Melanocyte of skin (primary cell): ENCODE measurements around the genes BTBD7, PPP4R4 and SERPINA4.

DNA sequence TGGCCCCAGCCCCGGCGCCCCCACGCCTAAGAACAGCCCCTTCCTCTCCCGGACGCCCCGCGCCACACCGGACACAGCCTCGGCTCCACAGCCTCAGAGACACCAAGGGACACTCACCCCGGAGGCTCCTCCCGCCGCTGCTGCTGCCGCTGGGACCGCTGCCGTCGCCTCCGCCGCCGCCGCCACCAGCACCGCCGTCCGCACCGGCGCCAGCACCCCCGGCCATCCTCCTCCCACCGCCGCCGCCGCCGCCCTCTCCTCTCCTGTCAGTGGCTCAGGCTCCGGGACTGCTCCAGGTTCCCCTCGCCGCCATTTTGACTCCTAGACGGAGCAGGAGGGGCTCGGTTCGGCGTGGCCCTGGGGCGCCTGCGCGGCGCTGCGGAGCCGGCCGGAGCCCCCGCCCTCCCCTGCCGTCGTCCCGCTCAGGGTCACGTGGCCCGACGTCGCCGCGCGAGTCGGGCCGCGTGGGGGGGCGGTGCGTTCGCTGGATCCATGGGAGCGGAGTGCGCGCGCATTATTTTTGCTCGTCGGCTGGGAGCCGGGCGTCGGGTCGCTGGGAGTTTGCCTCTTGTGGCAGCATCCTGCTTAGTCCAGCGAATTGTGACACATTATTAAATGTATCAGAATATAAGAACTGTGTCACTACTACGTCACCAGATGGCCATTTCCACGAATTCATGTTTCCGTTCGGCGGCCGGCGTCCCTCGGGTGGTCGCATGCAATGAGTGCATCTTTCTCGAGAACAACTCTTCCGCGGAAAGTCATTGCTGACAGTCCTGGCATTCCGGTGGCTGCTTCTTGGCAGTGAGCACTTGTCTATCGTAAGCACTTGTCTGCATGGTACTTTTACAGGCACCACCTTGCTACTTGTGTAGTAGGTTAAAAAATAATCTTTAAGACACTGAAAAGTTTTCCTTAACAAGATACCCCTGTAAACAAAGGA, at the start of gene BTBD7:
BTBD7 (minus strand) TSS at position 334 of the 943 bp plus-strand sequence.
- CAGE, long polyA plus RNA, 2 experiments = no peak in any of the 2 experiments

- CAGE, long polyA plus RNA, 2 experiments = no peak in any of the 2 experiments
Observed at GRCh38 chr14:93431341-93431632, 548 bp downstream of the UNC79 start.

- CAGE, long polyA plus RNA, 2 experiments = no peak in any of the 2 experiments
Observed at GRCh38 chr14:93533752-93534444, 103.2 kb downstream of the UNC79 start.

GRCh38 chr14:93925994-93926571, 1.1 kb upstream of the FAM181A start:
- CAGE, long polyA plus RNA, 2 experiments = no peak in any of the 2 experiments

- CAGE, long polyA plus RNA, 2 experiments = no peak in any of the 2 experiments
Observed at GRCh38 chr14:93959212-93959897, 17.0 kb downstream of the ASB2 start.

DNA sequence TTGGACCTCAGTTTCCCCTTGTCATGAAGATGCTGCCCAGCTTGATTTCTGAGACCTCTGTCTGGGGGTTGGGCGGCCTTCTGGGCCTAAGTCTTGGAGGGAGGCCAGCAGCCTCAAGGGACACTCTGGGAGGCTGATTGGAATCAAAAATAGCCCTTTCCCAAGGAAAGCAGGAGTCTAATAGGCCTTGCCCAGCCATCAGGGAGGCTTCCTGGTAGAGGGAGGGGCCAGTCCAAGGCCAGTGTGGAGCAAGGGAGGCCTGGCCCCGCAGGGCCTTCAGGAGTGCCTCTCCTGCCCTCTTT, 6.9 kb downstream of the ASB2 start:
- CAGE, long polyA plus RNA, 2 experiments = no peak in any of the 2 experiments

DNA sequence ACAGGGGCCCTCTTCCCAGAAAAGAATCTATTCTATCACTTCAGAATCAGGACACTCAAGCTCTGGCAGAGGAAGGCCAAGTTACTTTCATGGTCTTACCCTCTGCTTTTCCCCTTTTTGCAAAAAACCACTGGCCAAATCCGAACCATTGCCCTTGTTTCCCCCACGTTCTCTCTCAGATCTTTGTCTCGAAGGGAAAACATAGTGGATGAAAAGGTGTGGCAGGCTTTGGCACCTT, 21.7 kb downstream of the OTUB2 start:
- CAGE, long polyA plus RNA, 2 experiments = no peak in any of the 2 experiments

DNA sequence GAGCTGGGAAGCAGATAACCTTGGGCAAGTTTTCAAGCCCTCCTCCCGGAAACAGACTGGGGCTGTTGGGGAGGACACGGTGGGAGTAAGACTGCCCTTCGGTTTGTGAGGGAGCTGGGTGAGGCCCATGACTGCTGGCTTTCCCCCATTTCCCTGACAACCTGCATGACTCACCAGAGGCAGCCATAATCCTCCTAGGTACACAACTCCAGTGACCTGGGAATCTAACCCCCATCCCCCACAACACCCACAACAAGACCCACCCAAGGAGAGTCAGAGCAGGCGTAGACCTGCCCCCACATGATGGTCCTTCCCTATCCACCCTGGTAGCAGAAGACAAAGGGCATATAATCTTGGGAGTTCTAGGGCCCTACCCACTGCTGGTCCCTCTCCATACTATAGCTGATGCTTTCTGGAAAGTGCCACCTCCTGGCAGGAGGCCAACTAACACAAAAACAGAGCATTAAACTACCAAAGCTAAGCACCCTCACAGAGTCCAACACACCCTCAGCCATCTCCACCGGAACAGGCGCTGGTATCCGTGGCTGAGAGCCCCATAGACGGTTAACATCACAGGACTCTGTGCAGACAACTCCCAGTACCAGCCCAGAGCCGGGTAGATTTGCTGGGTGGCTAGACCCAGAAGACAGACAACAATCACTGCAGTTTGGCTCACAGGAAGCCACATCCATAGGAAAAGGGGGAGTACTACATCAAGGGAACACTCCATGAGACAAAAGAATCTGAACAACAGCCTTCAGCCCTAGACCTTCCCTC, 14.7 kb downstream of the DDX24 start:
- CAGE, long polyA plus RNA, 2 experiments = no peak in any of the 2 experiments

DNA sequence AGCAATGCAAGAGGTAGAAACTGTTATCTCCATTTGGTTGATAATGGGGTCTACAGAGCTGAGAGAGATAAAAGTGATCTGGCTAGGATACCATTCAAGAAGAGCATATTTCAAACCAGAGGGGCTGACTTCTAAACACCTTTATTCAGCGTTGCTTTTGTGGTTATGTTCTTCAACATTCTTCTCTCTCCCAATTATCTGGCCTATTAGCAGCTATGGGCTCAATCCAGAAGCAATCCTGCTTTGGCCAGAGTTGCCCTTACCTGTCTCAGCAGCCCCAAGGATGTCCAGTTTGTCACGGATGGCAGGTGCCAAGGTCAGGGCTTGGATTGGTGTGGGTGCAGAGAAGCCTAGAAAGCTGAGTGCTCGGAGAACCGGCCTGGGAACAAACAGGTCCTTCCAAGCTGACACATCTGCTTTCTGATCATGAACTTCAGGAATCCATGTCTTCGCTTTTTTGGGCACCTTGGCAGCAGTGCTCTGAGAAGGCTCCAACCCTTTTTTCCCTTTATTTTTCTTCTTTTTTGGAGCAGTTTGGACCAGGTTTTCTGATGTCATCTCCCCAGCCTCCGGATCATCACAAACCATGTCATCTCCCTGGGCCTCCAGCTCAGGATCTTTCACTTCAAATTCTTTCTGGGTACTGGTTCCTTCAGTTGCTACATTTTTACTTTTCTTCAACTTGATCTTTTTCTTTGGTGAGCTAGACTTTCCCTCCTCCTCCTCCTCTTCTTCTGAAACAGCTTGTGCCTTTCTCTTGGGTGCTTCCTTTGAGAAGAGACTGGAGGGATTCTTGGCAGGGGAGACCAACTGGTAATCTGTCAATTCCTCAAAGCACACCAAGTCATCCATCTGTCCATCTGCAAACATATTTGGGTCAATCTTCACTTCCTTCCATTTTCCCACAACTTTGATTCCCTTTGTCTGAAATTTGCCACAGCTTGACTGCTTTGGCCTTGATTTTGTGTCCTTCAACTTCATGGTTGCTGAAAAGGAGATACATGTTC, 1.9 kb downstream of the DDX24 start:
- CAGE, long polyA plus RNA, 2 experiments = no peak in any of the 2 experiments

DNA sequence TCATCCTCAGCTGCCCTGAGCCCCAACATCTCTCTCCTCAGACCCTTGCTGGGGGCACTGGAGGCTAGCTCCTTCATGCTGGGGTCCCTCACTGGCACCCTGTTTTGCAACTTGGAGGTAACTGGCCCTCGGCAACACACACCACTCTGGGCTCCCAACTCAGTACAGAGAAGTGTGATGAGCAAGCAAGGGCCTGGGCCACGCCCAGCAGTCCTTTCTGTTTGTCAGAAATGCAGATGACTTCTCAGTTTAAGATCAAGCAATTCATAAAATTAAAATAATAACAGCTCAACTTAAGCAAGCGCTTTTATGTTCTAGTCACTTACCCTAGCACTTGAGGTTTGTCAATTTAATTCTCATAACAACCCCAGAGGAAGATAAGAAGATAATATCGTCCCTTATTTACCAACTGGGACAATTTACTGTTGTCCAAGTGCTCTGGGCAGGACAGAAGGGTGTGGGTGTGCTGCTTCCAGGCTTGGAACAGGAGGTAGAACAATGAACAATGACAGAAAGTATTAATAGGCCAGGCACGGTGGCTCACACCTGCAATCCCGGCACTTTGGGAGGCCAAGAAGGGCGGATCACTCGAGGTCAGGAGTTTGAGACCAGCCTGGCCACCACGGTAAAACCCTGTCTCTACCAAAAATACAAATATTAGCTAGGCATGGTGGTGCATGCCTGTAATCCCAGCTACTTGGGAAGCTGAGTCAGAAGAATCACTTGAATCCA, 16.5 kb downstream of the IFI27L2 start:
- CAGE, long polyA plus RNA, 2 experiments = no peak in any of the 2 experiments

GRCh38 chr14:94144662-94145311, 15.4 kb upstream of the IFI27L2 start:
- CAGE, long polyA plus RNA, 2 experiments = no peak in any of the 2 experiments

DNA sequence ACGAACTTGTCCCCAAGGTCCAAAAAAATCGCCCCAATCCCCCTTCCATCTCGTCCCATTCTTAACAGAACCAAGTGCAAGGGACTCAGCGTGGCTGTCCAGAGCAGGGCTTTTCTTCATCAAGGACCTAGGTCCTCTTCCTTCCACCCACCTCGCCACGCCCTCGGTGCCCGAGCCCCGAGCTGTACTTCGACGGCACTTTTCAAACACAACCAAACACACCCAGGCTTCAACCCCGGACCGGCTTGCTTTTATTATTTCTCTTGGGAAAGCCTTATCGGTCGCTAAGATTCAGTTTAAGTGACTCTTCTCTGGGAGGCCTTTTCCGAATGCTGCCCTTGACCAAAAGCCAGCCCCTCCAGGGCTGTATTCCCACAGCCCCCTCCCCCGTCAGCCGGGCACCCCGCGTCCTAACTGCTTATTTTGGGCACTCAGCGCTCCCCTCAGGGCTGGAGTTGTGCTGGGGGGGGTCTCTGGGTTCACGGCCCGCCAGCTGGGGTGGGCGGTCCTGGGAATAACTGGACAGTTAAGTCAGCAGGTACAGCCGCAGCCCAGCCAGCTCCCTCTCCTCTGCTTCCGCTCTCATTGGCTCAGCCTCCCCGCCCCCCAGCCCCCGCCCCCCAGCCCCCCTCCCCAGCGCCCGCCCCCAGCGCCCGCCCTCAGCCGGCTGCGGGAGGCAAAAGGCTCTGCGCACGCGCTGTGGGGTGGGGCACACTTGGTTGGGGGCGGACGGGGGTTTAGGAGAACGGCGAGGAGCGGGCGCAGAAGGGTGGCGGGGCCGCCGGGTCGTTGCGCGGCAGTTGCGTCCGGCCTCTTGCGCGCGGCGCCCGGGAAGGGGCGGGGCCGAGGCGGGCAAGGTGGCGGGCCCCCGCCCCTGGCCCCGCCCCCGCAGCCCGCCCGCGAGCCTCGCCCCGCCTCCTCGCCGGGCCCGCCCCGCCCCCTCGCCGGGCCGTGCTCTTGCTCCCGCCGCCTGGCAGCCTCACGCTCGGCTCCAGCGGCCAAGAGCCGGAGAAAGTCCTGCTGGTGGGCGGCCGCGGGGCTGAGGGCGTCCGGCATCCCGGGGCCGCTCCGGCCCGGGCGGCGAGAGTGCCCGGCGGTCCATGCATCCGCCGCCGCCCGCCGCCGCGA, at the start of gene PPP4R4:
PPP4R4 (plus strand) TSS at position 957 of the 1,128 bp plus-strand sequence.
- CAGE, long polyA plus RNA, 2 experiments = no peak in any of the 2 experiments

GRCh38 chr14:94174494-94175472, 661 bp downstream of the PPP4R4 start:
- CAGE, long polyA plus RNA, 2 experiments = no peak in any of the 2 experiments

DNA sequence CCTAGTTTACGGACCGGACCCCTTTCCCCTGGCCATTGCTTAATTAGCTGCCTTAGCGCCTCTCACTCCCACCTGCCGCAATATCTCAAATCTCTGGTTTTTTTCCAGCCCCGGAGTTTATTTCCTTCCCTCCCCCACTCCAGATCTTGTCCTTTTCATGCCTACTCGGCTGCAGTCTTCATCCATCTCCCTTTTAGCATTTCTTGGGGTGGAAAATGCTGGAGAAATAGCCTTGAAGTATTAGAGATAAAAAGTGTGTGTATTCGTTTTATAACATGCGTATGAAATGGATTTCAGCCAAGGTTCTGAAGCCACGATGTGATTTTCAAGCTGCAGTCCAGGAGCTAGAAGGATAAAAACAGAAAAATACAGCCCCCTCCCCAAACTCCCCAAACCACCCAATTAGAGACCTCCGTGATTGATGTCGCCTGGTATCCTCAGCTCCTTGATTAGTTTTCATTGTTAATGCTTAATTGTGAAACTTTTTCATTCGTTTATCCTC, 1.4 kb downstream of the PPP4R4 start:
- CAGE, long polyA plus RNA, 2 experiments = no peak in any of the 2 experiments

DNA sequence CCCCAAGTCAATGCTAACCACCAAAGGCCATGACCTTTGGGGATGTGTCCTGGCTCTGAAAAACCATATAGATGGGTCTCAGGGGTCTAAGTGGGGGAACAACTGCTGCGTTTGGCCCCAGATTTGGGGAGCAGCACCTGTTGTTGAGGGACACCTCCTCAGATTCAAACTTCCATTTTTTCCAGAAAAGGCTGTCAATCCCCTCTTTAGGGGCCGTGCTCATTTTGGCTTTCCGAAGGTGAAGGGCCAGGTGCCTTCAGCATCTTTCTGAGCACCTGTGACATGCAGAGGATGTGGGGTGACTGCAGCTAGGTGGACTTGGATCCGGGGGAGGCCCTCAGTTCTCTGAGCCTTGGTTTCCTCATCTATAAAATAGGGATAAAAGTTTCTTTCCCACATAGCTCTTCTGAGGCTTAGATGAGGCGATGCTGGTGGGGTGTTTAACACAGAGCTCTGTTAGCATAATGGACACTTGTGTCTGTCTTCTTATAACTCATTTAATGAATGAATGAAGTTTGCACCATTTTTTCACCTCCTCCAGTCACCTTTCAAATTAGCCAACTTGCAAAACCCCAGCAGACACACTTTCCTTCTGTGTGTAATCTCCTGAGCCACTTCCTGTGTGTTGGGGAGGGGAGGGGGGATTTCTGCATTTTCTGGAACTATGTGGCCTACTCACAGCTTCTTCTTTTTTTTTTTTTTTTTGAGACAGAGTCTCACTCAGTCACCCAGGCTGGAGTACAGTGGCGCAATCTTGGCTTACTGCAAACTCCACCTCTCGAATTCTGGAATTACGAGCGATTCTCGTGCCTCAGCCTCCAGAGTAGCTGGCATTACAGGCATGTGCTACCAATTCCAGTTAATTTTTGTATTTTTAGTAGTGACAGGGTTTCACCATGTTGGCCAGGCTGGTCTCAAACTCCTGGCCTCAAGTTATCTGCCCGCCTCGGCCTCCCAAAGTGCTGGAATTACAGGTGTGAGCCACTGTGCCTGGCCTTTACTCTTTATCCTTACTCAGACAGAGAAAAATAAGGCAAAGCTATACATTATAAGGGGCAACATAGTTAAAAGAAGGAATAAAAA, 4.0 kb upstream of the SERPINA1 start:
- CAGE, long polyA plus RNA, 2 experiments = no peak in any of the 2 experiments

DNA sequence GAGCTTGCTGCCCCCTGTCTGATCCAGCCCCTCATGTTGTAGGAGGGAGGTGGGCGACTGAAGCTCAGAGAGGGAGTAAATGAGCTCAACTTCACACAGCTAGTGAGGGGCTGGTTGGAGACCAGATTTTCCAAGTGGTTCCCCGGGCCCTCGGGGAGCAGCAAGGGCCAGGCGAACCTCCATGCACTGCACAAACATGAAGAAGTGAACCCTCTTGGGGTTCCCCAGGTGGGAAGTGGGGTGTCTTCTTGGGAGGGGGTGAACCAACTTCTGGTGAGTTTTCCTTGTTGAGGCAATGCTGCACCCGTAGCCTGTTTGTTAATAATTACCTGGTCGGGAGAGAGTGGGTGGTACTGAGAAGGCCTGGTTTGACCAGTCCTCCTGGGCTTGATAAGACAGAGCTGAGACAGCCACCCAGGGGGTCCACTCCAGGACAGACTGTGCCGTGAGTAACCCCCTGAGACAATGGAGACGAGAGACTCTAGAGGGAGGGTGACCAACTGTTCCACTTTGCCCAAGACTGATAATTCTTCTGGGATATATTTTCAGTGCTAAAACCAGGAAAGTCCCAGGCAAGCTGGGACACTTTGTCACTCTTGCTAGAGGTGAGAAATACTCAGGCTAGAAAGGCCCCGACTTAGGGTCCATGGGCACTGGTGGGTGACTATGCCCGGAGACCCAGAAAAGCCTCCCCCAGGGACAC, at the start of gene SERPINA4:
SERPINA4 (plus strand) TSS at position 393 of the 703 bp plus-strand sequence.
- CAGE, long polyA plus RNA, 2 experiments = no peak in any of the 2 experiments

- CAGE, long polyA plus RNA, 2 experiments = no peak in any of the 2 experiments
Observed at GRCh38 chr14:94599646-94600098, 12.5 kb upstream of the SERPINA3 start.

GRCh38 chr14:94946157-94946655, 176.3 kb upstream of the GSC start:
- CAGE, long polyA plus RNA, 2 experiments = no peak in any of the 2 experiments

DNA sequence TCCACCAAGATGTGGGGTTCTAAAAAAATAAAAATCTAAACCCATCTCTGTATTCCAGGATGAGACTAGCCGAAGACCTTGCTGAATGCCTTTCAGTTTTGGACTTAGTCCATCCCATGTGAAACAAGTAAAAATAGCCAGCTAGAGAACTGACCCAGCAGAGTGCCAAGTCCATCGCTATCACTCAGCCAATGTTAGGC, 148.5 kb downstream of the DICER1 start:
- CAGE, long polyA plus RNA, 2 experiments = no peak in any of the 2 experiments

- CAGE, long polyA plus RNA, 2 experiments = no peak in any of the 2 experiments
Observed at GRCh38 chr14:95137826-95138256, 19.5 kb downstream of the DICER1 start.